ENCODE results near the gene HRH3.

DNA sequence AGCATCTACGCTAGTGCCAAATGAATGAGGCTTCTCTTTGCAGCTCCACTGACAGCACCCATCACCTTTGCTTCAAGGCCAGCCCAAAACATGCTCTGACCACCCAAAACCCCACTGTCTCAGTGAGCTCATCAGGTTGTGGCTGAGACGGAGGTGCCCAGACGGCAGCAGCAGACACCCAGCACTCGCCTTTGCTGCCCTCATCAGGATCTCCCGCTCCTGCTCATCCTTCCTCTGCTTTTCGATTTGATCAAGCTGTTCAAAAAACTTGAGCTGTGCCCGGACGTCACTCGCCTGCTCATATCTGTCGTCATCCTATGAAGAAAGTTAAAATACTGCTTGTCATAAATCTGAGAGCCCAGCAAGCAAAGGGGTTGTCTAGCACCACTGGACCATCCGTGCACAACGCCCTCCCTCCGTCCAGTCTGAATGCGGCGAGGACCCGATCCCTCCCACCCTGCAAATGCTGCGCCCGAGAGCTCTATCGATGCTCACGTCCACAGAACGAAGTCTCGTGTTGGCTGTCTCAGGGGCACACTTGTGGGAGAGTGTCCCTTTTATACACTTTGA is 66.8 kb downstream of the TAF4 start:
- RRBS, 2 experiments, result no CpG with 5 or more reads among the region's 22 CpGs
CAGE:
- cytosol, long polyA minus RNA, result no peak
- cytosol, long polyA plus RNA, result no peak
- long polyA plus RNA, result no peak
- nucleus, long polyA minus RNA, result no peak
- nucleus, long polyA plus RNA, result no peak

DNA sequence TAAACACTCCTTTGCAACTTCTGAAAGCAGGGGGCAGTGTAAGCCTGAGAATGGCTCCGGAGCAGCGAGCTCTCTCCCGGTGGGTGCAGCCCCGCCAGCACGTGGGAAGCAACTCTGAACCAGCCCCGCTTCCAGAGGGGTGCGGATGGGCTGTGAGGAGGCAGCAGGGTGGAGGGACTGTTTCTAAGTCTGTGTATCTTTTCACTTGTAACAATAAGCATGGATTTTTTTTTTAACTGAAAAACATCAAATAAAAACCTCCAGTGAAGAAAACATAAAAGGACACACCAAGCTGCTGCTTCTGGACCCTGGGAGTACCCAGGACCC is 54.7 kb downstream of the TAF4 start:
- RRBS, 2 experiments, result no CpG with 5 or more reads among the region's 7 CpGs
CAGE:
- cytosol, long polyA minus RNA, result no peak
- cytosol, long polyA plus RNA, result no peak
- long polyA plus RNA, result no peak
- nucleus, long polyA minus RNA, result no peak
- nucleus, long polyA plus RNA, result no peak

DNA sequence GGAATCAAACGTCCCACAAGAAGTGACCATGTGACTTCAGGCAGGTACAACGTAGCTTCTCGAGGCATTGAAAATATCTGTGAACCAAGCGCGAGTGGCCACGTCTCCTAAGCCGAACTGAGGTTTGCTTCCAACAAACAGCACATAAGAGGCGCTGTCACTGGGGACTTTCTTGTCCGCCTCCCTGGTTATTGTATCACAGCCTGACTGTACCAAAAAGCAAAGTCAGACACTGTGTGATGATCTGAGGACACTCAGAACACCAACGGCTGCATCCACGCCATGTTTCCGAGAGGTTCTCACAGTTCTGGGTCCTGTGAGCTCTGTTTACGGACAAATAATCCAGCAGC is 47.7 kb downstream of the TAF4 start:
- RRBS, 2 experiments, result no CpG with 5 or more reads among the region's 13 CpGs
CAGE:
- cytosol, long polyA minus RNA, result no peak
- cytosol, long polyA plus RNA, result no peak
- long polyA plus RNA, result no peak
- nucleus, long polyA minus RNA, result no peak
- nucleus, long polyA plus RNA, result no peak

GRCh38 chr20:62130376-62130746 is 8.1 kb downstream of the LSM14B start:
- RRBS, 2 experiments, result no CpG with 5 or more reads among the region's 8 CpGs
CAGE:
- cytosol, long polyA minus RNA, result no peak
- cytosol, long polyA plus RNA, result no peak
- long polyA plus RNA, result no peak
- nucleus, long polyA minus RNA, result no peak
- nucleus, long polyA plus RNA, result no peak

DNA sequence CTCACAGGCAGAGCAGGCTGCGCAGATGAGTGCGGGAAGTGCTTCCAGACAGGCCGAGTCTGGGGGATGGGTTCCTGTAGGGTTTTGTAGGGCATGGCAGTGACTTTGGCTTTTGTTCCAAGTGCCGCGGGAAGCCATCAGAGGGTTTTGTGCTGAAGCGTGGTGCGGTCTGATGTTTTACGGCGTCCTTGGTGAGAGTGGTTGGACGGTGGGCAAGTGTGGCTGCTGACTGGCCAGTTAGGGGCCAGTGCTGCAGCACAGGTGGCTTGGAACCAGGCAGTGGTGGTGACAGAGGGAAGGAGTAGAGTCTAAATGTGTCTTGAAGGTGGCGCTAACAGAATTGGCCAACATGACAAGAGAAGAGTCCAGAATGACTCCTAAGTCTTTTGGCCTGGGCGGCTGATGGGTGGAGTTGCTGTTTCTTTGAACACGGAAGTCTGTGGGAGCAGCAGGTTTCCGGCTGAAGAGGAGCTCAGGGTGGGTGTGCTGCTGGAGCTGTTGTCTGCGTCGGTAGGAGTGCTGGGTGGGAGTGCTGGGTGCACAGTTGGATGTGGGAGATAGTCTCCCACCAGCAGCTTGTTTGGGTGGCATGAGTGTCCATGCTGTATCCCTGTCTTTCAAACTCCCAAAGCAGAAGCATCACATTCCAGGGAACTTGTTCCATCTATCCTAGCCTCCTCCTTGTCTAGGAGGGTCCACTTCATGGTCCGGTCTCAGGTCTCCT is 10.1 kb downstream of the LSM14B start:
- RRBS, 2 experiments, result no CpG with 5 or more reads among the region's 17 CpGs
CAGE:
- cytosol, long polyA minus RNA, result no peak
- cytosol, long polyA plus RNA, result no peak
- long polyA plus RNA, result no peak
- nucleus, long polyA minus RNA, result no peak
- nucleus, long polyA plus RNA, result no peak

- RRBS, 2 experiments, result 95 to 96% methylated on average over 2 of the region's 23 CpGs
CAGE:
- cytosol, long polyA minus RNA, result no peak
- cytosol, long polyA plus RNA, result no peak
- long polyA plus RNA, result no peak
- nucleus, long polyA minus RNA, result no peak
- nucleus, long polyA plus RNA, result no peak
Observed at GRCh38 chr20:62133098-62133636, 10.0 kb downstream of the PSMA7 start.

- RRBS, 2 experiments, result 2 to 3% methylated on average over 26 to 34 of the region's 84 CpGs
CAGE:
- cytosol, long polyA minus RNA, result no peak
- cytosol, long polyA plus RNA, result no peak
- long polyA plus RNA, result no peak
- nucleus, long polyA minus RNA, result no peak
- nucleus, long polyA plus RNA, result no peak
Observed at GRCh38 chr20:62219959-62220586, at the start of gene HRH3. TSS of gene HRH3 (minus strand) at chr20:62220278.

DNA sequence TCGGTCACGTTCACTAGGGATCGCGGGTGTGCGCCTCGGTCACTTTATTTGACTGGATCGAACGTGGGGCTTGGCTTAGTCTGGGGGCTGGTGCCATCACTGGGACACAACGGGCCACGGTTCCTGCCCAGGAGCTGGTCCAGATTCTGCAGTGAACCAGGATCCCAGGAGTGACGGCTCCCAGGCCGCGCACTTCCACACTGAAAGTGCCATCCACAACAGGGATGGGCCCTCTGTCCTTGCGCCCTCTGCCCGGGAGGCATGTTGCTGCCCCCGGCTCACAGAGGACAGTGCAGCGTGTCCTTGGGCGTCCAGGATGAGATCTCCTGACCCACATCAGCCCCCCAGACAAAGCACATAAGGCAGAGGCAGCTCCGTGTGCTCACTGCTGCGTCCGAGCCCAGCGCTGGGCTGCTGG is 6.7 kb upstream of the LAMA5 start:
- RRBS, 2 experiments, result no CpG with 5 or more reads among the region's 22 CpGs
CAGE:
- cytosol, long polyA minus RNA, result no peak
- cytosol, long polyA plus RNA, result no peak
- long polyA plus RNA, result no peak
- nucleus, long polyA minus RNA, result no peak
- nucleus, long polyA plus RNA, result no peak

GRCh38 chr20:62378138-62378525 is 8.8 kb upstream of the RPS21 start:
- RRBS, 2 experiments, result 73 to 84% methylated on average over 2 of the region's 15 CpGs
CAGE:
- cytosol, long polyA minus RNA, result no peak
- cytosol, long polyA plus RNA, result no peak
- long polyA plus RNA, result no peak
- nucleus, long polyA minus RNA, result no peak
- nucleus, long polyA plus RNA, result no peak

DNA sequence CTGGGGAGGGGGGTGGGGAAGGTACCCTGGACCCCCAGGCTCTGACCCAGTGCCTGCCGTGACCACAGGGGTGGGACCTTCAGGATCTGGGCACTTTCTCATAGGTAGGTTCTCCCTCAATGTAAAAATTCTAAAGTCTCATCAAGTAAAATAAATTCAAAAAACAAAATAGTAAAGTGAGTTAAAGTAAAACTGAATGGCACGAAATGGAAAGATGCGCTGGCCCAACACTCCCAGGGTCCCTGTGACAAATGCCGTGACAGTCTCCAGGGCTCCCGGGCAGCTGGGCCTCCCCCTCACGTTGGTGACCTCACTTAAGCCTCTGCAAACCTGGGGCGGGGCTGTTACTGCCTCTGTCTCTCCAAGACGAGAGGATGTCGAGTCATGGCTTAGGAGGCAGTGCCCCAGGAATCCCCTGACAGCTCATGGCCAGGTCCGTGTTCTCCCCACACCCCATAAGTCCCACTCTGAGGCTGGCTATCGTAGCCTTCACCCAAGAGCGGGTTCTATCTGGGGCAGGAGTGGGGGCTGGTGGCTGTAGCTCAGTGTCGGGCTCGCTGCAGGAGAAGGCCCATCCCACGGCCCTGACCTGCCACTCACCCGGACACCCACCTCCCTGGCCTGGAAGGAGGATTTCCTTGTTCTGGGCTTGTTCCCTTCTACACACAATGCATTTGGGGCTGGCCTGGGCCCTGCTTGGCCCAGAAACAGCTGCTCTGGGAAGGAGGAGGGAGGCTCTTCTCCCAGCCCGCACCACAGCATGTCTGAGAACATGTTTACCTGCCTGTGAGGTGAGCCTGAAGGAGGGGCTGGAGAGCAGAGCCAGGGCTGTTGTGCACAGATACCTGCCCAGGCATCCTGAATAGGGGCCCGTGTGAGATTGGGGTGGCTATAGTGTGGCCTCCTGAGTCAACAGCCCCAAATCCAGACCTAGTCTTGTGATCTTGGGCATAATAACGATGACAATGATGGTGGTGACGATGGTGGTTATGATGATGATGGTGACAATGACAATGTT is 5.6 kb upstream of the RPS21 start:
- RRBS, 2 experiments, result no CpG with 5 or more reads among the region's 20 CpGs
CAGE:
- cytosol, long polyA minus RNA, result no peak
- cytosol, long polyA plus RNA, result no peak
- long polyA plus RNA, result no peak
- nucleus, long polyA minus RNA, result no peak
- nucleus, long polyA plus RNA, result no peak

DNA sequence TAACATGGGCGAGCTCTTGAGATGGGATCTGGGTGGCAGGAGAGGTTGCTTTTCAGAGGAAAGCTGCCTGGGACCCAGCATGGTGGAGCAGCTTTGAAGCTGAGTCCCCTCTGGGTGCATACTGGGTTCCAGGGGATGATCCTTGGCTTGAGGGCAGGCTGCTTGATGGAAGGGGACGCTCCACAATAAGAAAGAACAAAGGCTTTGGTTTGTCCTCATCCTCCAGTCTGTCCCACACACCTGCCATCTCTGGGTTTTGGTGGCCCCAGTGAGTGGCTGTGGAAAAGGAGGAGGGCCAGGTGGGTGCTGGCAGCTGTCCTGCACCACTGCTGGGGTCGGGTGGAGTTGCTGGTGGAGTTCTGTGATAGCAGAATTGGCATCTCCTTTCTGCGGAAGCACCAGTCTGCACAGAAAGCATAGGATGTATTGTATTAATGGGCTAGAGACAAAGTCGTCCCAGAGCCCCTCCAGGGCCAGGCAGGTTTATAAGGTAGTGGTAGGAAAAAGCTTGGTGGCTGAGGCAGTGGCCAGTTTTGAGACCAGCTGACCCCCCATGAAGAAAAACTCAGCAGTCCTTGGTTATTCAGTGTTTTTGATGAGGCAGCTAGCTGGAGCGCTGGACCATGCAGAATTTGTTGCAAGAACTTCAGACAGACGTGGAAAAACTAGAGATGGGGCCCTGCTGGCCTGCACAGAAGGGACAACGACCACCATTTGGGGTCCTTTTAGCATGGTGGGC is 2.4 kb downstream of the RPS21 start:
- RRBS, 2 experiments, result no CpG with 5 or more reads among the region's 8 CpGs
CAGE:
- cytosol, long polyA minus RNA, result no peak
- cytosol, long polyA plus RNA, result no peak
- long polyA plus RNA, result no peak
- nucleus, long polyA minus RNA, result no peak
- nucleus, long polyA plus RNA, result no peak

DNA sequence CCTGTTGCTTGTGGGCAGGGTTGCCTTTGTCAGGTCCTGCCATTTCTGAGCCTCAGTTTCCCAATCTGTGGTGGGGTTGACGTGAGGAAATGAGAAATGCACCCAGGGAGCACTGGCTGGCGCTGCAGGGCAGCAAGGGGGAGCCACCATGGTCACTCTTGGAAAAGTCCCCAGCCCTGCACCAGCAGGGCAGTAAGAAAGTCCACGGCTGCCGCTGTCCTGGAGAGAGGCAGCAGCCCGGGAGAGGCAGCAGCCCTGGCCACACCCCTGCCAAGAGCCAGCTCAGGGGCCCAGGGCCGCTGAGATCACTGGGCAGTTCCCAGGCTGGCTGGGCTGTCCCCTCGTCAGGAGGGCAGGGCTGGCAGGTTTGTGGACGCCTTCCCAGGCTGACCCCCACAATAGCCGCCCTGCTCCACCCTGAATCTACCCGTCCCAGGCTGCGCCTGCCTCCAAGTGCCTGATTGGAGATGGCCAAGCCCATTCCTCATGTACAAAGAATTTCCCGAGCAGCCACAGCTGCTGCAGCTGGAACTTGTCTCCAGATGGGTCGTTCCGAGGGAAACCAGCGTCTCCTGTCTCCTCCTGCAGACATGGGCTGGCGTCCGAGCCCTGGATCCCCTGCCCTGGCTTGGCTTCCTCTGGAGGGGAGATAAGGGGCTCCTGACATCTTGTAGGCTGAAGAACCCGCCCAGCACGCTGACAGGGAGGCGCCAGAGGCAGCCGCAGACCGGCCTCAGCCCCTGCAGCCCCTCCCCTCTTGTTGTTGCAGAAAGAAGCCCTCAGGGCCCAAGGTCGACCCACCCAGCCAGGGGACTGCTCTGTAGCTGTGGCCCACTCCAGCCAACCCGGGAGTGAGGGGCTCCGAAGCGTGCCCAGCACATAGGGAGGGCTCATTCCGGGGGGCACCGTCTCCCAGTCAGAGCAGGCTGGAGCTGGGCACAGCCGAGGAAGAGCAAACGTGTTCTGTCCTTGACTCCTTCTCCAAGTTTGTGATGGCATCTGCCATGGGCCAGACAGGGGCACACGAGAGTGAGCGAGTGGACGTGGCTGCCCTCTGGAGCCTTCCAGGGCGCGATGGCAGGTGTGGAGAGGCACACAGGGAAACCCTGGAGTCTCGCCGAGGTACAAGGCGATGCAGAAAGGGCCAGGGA is 9.4 kb upstream of the GATA5 start:
- RRBS, 2 experiments, result 68 to 71% methylated on average over 4 of the region's 38 CpGs
CAGE:
- cytosol, long polyA minus RNA, result no peak
- cytosol, long polyA plus RNA, result no peak
- long polyA plus RNA, result no peak
- nucleus, long polyA minus RNA, result no peak
- nucleus, long polyA plus RNA, result no peak

GRCh38 chr20:62571713-62572247 is 70.5 kb upstream of the SLCO4A1 start:
- RRBS, 2 experiments, result no CpG with 5 or more reads among the region's 8 CpGs
CAGE:
- cytosol, long polyA minus RNA, result no peak
- cytosol, long polyA plus RNA, result no peak
- long polyA plus RNA, result no peak
- nucleus, long polyA minus RNA, result no peak
- nucleus, long polyA plus RNA, result no peak

- RRBS, 2 experiments, result no CpG with 5 or more reads among the region's 10 CpGs
CAGE:
- cytosol, long polyA minus RNA, result no peak
- cytosol, long polyA plus RNA, result no peak
- long polyA plus RNA, result no peak
- nucleus, long polyA minus RNA, result no peak
- nucleus, long polyA plus RNA, result no peak
Observed at GRCh38 chr20:62574393-62574786, 67.9 kb upstream of the SLCO4A1 start.

- RRBS, 2 experiments, result 13% methylated on average over 1 of the region's 15 CpGs; no CpG with 5 or more reads in 1 of the 2 experiments
CAGE:
- cytosol, long polyA minus RNA, result no peak
- cytosol, long polyA plus RNA, result no peak
- long polyA plus RNA, result no peak
- nucleus, long polyA minus RNA, result no peak
- nucleus, long polyA plus RNA, result no peak
Observed at GRCh38 chr20:62602352-62602929, 39.9 kb upstream of the SLCO4A1 start.

DNA sequence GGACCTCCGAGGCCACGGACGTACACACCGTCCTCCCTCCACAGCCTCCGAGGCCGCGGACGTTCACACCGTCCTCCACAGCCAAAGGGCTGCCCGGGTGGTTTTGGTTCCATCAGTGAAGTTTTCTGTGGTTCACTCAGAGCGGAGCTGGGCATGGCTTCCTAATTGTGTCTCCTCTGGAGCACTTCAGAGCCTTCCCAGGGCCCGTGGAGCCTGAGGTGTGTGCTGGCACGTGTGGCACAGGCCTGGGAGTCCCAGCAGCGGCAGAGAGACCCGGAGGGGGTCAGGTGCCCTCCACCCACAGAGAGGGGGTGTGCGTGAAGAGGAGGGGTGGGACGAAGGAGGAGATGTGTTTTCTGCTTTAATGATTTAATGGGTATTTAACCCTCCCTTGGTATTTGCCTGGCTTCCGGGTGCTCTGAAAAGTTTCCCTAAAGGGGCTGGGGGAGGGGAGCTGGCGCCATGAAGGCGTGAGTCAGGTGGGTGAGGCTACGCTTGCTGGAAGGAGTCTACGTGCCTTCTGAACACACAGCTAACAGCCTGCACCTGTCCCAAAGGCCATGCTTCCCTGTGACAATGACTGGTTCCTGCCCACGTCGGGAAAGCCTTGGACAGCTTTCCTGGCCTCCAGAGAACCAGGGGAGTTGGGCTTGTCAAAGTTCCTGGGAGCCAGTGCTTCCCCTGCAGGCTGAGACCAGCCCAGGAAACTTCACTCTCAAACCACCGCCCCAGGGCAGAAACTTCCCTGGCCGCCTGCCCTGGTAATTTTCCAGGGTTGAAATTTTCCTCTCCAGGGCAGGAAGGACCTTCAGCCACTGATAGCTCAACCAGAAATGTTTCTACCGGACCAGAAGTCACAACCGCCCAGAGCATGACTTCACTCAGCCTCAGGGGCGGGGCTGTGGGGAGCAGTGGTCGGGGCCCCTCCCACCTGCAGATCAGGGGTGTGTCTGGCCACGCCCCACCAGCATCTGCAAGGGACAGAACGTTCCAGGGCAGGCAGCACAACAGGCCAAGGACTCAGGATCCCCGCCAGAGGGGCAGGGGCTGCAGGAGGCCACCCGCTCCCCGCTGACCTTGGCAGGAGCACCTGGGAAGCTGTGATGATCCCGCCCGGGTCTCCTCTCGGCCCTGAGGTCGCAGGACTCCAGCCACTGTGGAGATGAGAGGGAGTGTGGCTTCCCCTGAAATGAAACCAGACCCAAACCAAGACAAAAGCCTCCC is 18.7 kb upstream of the SLCO4A1 start:
- RRBS, 2 experiments, result no CpG with 5 or more reads among the region's 39 CpGs
CAGE:
- cytosol, long polyA minus RNA, result no peak
- cytosol, long polyA plus RNA, result no peak
- long polyA plus RNA, result no peak
- nucleus, long polyA minus RNA, result no peak
- nucleus, long polyA plus RNA, result no peak

GRCh38 chr20:62674632-62675746 is 32.7 kb downstream of the SLCO4A1 start:
- RRBS, 2 experiments, result 48 to 71% methylated on average over 3 to 5 of the region's 41 CpGs
CAGE:
- cytosol, long polyA minus RNA, result no peak
- cytosol, long polyA plus RNA, result no peak
- long polyA plus RNA, result no peak
- nucleus, long polyA minus RNA, result no peak
- nucleus, long polyA plus RNA, result no peak

DNA sequence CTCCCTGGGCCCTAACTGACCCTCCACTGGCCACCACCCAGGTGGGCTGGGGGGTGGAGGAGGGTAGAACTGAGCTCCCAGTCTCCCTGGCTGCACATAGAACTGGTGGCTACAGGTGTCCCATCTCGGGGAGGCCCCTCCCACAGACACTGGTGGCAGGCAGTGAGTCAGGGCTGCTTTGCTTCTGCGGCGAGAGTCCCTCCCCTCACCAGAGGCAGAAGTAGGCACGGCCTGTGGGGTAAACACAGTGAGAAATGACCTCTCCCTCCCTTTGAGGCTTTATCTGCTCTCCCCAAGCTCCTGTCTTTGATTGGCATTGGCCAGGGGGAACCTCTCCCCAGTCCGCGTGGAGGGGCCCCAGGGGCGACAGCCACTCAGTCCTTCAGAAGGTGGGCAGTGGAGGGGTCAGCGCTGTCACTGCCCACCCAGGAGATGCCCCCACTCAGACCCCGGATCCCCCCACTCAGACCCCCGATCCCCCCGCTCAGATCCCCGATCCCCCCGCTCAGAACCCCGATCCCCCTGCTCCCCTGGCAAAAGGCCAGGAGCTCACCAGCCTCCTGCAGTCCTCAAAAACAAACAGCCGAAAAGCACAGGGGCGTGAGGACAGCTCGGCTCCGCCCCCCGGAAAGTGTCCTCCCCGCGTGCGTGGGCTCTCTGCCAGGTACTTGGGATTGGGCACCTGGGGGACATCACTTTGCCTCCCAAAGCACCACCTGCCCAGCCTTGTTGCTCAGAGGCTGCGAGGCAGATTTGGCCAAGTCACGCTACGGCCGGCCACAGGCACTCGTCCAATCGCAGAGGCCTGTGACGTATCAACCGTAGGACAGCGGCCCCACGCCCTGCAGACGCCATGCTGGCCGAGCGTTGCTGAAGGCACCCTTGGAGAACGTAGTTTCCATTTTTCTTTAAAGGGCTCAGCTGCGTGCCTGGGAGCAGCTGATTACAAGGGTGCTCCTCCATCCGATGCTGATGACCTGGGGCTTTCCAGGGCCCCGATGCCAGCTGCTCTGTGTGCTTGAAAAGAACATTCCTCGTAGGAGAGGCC is 2.8 kb downstream of the NTSR1 start:
- RRBS, 2 experiments, result no CpG with 5 or more reads among the region's 40 CpGs
CAGE:
- cytosol, long polyA minus RNA, result no peak
- cytosol, long polyA plus RNA, result no peak
- long polyA plus RNA, result no peak
- nucleus, long polyA minus RNA, result no peak
- nucleus, long polyA plus RNA, result no peak

DNA sequence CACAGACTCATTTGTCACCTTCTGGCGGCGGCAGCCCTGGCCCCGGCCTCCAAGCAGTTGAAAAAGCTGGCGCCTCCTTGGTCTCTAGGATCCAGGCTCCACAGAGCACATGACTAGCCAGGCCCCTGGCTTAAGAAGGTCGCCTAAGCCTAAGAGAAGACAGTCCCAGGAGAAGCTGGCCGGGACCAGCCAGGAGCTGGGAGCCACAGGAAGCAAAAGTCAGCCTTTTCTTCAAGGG is 35.0 kb upstream of the MRGBP start:
- RRBS, 2 experiments, result 5 to 6% methylated on average over 3 to 4 of the region's 6 CpGs
CAGE:
- cytosol, long polyA minus RNA, result no peak
- cytosol, long polyA plus RNA, result no peak
- long polyA plus RNA, result no peak
- nucleus, long polyA minus RNA, result no peak
- nucleus, long polyA plus RNA, result no peak

- RRBS, 2 experiments, result no CpG with 5 or more reads among the region's 26 CpGs
CAGE:
- cytosol, long polyA minus RNA, result no peak
- cytosol, long polyA plus RNA, result no peak
- long polyA plus RNA, result no peak
- nucleus, long polyA minus RNA, result no peak
- nucleus, long polyA plus RNA, result no peak
Observed at GRCh38 chr20:62797853-62798703, 1.8 kb downstream of the MRGBP start.